Neutrophil (primary cell): ENCODE measurements around the gene C12orf54.

- PRO-cap: no peak
These were observed 14.2 kb upstream of the SLC38A2 start for GRCh38 chr12:46386310-46387635.

GRCh38 chr12:46387636-46388083, 15.1 kb upstream of the SLC38A2 start:
- PRO-cap: no peak

- PRO-cap: no peak
These were observed 30.5 kb upstream of the SLC38A2 start for GRCh38 chr12:46402936-46403614.

GRCh38 chr12:46413382-46413985, 40.9 kb upstream of the SLC38A2 start:
- PRO-cap: no peak

- PRO-cap: no peak
These were observed 143.8 kb upstream of the SLC38A2 start for GRCh38 chr12:46516158-46516959.

DNA sequence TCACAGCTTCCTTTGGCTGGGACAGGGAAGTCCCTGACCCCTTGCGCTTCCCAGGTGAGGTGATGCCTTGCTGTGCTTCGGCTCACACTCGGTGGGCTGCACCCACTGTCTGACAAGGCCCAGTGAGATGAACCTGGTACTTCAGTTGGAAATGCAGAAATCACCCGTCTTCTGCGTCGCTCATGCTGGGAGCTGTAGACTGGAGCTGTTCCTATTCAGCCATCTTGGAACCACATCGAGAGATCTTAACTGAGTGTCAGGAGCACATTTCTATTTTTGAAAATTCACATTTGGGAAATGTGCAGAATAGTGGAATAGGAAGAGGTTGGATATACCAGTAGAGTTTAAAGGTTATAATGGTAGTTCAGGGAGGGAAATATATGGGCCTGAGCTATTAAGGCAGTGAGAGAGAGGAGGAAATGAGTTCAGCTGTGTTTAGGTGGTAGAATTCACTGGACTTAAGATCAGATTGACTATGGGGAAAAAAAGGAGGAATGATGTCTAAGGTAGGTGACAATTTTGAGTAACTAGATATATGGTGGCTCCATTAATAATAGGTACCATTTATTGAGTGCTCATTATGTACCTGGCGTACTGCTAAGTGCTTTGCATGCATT, 173.4 kb upstream of the SLC38A2 start:
- PRO-cap: no peak

DNA sequence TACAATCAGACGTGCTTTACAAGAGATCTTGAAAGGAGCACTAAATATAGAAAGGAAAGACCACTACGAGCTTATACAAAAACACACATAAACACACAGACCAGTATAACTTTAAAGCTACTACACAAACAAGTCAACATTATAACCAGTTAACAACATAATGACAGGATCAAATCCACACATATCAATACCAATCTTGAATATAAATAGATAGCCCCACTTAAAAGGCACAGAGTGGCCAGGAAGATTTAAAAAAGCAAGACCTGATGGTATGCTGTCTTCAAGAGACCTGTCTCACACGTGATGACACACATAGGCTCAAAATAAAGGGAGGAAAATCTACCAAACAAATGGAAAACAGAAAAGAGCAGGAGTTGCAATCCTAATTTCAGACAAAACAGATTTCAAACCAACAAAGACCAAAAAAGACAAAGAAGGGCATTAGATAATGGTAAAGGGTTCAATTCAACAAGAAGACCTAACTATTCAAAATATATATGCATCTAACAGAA, 185.7 kb downstream of the SLC38A4 start:
- PRO-cap: no peak

DNA sequence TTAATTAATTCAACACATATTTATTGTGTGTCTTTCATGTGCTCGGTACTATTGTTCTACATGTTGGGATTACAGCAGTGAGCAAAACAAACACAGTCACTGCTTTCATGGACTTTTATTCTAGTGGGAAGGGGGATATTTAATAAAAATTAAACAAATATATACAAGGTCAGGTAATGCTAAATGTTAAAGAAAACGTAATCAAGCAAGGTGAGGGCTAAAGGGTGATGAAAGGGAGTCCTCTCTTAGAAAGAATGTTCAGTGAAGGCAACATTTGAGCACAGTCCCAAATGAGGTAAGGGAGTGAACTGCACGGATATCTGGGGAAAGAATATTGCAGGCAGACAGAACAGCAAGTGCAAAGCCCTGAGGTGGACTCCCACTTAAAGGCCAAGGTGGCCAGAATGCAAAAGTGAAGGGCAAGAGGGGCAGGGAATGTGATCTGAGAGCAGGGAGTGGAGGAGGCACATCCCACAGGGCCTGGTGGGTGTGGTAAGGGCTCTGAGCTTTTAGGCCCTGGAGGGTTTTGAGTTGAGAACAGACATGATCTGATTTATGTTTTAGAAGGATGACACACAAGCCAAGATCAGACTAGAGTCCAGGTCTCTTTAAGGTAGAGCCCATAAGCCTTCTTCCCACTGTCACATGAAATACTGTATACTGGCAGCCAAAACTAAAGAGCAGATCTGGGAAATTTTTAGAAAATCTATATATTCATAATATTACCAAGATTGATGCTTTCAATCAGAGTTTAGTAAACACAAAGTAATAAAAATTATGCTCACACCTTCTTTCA, 162.6 kb downstream of the SLC38A4 start:
- PRO-cap: no peak

DNA sequence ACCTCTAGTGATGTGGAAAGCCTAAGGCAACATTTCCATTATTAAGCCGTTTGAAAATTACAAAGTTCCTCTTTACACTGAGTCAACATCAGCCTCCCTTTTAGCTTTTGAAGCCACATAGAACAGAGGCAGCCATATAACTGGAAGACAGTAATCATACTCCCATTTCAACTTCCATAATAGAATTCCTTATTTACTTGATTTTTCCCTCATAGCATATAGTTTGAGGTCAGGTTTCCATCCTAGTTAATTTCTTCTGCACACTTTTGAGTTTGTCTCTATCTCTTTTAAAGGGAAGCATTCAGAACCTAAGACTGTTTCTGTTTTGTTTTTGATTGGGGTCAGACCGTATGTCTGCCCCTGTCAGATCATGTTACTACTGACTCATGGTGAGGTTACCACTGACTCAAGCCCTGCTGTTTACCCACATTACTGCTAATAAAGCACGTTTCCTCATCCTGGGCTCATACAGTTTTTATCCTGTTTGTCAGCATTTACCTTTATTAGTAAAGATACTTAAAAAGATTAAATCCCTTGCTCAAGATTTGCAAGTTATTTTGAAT, 160.9 kb downstream of the SLC38A4 start:
- PRO-cap: no peak

DNA sequence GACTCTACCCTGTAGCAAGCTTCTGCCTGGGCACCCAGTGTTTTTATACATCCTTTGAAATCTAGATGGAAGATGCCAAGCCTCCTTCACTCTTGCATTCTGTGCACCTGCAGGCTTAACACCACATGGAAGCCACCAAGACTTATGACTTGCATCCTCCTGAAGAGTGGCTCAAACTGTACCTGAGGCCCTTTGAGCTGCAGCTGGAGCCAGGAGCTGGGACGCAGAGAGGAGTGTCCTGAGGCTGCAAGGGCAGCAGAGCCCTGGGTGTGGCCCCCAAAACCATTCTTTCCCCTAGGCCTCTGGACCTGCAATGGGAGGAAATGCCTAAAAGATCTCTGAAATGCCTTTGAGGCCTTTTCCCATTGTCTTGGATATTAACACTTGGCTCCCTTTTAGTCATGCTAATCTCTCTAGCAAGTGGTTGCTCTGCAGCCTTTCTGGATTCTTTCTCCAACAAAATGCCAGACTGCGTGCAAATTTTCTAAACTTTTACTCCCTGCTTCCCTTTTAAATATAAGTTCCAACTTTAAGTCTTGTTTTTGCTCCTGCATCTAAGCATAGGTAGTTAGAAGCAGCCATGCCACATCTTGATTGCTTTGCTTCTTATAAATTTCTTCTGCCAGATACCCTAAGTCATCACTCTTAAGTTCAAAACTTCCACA, 156.1 kb downstream of the SLC38A4 start:
- PRO-cap: no peak

DNA sequence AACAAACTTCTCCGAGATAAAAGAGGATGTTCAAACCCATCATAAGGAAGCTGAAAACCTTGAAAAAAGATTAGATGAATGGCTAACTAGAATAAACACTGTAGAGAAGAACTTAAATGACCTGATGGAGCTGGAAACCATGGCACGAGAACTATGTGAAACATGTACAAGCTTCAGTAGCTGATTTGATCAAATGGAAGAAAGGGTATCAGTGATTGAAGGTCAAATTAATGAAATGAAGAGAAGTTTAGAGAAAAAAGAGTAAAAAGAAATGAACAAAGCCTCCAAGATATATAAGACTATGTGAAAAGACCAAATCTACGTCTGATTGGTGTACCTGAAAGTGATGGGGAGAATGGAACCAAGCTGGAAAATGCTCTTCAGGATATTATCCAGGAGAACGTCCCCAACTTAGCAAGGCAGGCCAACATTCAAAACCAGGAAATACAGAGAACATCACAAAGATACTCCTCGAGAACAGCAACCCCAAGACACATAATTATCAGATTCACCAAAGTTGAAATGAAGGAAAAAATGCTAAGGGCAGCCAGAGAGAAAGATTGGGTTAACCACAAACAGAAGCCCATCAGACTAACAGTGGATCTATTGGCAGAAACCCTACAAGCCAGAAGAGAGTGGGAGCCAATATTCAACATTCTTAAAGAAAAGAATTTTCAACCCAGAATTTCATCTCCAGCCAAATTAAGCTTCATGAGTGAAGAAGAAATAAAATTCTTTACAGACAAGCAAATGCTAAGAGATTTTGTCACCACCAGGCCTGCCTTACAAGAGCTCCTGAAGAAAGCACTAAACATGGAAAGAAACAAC, 87.4 kb downstream of the SLC38A4 start:
- PRO-cap: no peak

DNA sequence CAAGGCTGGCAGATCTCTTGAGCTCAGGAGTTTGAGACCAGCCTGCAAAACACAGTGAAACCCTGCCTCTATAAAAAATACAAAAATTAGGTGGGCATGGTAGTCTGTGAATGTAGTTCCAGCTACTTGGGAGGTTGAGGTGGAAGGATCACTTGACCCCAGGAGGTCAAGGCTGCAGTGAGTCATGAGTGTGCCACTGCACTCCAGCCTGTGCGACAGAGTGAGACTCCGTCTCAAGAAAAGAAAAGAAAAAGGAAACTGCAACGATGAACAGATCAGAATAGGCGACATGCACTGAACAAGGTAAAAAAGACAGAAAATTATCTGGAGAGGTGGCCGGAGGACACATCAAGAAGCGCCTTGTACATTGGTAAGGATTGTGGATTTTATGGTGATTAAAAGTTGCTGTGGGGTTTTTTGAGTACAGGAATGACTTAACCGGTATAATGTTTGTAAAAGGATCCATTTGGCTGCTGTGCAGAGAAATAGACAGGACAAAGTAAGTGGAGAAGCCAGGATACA, 273.8 kb upstream of the AMIGO2 start:
- PRO-cap: no peak

DNA sequence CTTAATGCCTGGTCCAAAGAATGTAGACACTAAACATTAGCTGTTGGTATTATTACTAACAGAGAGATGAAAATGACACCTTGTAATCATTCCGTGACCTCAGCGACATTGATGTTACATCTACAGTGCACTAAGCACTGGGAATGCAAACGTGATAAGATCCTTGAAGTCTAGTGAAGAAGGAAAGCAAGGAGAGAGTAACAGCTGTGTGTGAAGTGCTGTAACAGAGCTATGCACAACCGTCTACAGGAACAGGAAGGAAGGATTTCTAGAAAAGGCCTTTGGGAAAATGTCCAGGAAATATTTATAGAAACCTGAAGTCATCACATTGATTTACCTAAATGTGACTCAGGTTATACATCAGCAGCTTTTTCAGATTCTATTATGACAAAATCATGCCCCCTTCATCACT, 304.1 kb upstream of the AMIGO2 start:
- PRO-cap: no peak

- PRO-cap: no peak
These were observed 9.6 kb downstream of the RAPGEF3 start for GRCh38 chr12:47749063-47749569.

GRCh38 chr12:47759708-47760063, 1.0 kb upstream of the RAPGEF3 start:
- PRO-cap: no peak

- PRO-cap: no peak
These were observed 4.9 kb downstream of the SLC48A1 start for GRCh38 chr12:47777723-47778515.

DNA sequence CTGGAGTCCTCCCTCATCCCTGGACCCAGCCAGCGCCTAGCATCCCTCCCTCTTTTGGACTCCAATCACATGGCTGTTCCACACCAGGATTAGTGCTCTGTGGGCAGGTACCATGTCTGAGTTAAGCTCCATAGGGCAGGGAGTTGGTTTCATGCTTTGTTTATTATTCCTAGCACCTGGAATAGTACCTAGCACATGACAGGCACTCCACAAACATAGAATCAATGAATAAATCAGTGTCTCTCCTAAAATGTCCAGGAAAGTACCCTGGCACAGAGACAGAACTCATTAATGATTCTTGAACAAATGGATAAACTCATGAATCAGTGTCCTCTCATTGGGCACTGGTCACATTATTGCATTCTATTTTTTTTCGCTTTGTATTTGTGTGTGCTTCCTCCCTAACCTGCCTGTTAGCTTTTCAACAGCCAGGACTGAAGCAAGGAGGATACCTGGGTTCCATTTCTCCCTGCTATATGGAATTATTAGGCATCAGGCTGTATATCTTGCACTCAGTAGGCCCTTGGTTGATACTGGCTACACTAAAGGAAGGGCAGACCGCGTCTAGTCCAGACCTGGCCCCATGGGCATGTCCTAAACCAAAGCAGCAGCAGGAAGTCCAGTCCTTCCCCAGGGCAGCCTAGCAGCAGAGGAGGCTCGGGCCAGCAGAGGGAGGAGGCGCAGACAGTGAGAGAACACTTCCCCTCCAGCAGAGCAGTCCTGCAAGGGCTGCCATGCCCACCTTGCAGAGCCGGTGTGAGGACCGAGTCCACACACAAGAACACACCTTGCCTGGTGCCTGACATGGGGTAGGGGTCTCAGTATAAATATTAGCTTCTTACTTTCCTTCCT, 18.4 kb downstream of the HDAC7 start:
- PRO-cap: no peak

DNA sequence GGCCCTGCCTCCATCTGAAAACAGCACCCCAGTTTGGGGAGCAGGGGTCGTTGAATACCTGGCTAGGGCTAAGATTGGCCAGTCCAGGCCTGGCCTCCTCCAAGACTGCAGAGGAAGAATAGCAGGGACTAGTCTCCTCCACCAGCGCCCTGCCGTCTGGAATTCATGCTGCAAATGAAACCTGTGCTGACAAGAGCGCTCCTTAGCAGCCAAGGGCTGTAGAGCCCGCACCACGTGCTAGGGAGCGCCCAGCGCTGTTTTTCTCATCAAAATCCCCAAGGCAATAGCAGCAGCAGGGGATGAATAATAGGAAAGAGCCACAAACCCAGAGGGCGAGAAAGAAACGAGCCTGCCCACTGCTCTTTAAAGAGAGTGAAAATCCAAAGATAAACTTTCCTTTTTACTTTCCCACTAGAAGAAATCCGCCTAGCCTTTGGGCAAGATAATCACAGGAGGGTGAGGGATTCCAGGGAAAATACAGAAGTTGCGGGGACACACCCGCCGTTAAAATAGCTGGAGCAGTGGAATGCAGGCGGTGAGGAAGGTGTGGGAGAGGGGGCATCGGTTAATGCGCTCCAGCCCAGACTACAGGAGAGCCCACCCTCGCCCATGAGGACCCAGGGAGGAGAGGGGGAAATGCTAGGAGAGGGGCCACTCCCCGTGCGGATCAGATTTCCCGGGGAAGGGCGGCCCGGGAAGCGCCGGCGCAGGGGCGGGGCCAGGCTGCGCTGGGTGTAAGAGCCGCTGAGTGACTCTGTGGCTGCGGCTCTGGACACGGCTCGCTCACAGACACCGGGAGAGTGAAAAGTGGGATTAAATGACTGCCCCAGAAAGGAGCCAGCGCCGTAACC, 3.1 kb downstream of the COL2A1 start:
- PRO-cap: no peak

DNA sequence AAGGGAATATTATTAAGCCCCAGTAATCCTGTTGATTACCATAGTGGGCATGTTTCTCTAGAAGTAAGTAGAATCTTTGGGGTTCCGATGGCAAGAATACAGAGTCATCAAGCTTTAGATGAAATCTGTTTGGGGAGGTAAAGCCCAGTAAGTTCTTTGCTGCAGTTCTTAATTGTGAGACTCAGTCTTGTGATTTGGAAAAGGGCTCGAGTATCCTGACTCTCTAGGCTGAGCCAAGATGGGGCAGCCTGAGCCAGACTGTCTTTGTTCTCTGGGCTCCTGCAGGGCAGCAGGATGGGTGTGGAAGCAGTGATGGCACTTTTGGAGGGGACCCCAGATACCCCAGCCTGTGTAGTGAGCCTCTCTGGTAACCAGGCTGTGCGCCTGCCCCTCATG, 18.3 kb downstream of the PFKM start:
- PRO-cap: no peak

DNA sequence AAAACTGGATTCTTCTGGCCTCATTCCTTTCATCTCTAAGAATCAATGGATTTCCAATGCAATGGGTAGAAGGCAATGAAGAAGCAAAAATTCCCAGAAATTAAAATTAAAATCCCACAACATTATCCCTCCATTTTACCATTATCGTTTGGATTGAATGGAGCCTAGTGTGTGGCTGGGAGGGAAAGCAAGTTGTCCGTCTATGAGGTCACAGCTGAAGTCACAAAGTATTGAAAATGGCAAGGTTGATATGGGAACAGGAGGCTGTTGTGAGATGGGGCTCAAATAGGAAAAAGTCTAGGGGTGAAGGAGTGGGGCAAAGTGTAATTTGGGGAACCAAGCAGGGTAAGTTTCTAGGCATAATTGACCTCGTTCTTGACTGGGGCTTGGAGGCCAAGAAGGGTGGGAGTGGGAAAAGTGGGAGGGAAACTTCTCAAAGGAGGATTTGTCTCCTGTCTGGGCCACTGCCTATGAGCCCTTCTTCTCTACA, at the start of gene C12orf54:
Gene C12orf54, plus strand, starts transcription at position 267 of the 490 bp plus-strand sequence.
- PRO-cap: no peak